Measurements from ENCODE around the gene SEPTIN14.

- PRO-cap: no peak
- RAMPAGE, long total RNA: no peak
These were observed 2.7 kb downstream of the VSTM2A start for GRCh38 chr7:54544658-54545513.

- PRO-cap: no peak
- RAMPAGE, long total RNA: no peak
These were observed 55.6 kb downstream of the SEC61G start for GRCh38 chr7:54703380-54703794.

- PRO-cap: no peak
- RAMPAGE, long total RNA: no peak
These were observed 12.8 kb downstream of the SEC61G start for GRCh38 chr7:54746047-54746818.

- PRO-cap: no peak
- RAMPAGE, long total RNA: no peak
These were observed 1.6 kb downstream of the EGFR start for GRCh38 chr7:55020148-55021172.

DNA sequence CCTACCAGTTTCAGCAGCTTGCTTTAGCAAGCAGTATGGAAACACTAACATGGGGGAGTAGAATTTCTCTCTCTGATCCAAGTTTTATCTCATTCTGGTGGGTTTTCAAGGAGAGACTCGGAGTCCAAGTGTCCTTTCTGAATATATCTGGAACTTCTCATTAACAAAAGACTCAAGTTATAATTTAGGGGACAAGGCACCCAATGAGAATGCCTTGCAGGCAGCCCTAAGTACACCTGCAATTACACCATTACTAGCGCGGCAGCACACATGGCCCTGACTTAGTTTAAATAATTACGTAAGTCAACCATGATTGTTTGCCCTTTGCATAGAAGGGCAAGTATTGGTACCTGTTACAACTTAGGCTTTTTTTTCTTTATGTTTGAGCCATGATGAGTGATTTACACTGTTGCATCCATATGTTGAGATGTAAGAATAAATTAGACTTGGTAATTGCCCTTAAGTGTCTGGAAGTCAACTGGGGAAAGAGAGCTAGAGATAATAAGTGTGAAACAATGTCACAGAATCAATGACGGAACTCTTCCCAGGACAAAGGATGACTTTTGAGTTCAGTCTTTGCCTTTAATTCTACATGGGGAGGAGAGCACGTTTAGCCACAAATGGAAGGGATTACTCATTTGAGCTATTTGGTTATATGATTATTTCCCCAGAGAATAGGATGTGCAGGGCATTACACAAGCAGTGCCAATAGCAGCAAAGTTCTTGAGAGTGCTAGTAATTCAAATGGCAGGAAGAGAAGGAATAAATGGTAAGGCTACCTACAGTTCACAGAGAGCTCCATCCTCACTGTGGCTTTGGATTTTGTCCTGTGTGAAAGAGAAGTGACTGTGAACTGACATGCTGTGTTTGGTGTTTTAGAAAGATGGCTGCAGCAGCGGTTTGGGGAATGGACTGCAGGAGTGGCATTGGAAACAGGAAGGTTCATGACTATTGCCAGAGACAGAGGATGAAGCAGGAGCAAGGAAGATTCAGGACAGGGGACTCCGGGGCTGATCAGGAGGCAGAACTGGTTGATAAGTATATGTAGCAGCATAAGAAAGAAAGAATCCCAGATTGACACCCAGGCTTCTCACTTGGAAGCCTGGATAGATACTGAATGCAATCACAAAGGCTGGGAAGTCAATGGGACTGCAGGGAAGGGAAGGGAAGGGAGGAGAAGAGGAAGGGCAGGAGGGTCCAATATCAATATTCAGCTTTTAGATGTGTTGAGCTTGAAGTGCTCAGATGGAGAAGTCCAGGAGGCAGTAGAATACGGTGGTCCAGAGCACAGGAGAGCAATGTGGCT is 6.0 kb downstream of the EGFR start:
- PRO-cap: no peak
- RAMPAGE, long total RNA: no peak

DNA sequence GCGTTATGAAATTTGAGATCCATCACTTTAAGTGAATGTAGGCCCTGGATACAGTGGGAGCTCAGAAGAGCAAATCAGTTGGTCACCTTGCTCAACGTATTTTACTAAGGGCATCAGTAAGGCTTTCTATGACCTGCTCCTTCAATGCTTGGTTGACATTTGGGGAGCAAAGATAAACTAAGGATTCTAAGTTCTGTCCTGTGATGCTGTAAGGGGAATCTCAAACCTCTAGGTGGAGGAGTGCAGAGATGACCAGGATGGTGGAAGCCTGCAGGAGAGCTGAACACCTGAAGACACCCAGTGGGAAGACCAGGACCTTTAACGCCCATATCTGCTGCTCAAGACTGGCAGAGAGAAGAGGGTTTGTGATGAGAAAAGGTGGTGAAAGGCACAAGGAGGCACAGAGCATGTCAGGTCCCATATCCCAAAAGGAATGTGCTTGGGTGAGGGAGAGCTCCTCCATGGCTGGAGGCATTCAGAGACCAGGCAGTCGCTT is 20.4 kb downstream of the EGFR start:
- PRO-cap: no peak
- RAMPAGE, long total RNA: no peak

GRCh38 chr7:55078771-55079525 is 60.1 kb downstream of the EGFR start:
- PRO-cap: no peak
- RAMPAGE, long total RNA: no peak

GRCh38 chr7:55128888-55129457 is 110.2 kb downstream of the EGFR start:
- PRO-cap: no peak
- RAMPAGE, long total RNA: no peak

DNA sequence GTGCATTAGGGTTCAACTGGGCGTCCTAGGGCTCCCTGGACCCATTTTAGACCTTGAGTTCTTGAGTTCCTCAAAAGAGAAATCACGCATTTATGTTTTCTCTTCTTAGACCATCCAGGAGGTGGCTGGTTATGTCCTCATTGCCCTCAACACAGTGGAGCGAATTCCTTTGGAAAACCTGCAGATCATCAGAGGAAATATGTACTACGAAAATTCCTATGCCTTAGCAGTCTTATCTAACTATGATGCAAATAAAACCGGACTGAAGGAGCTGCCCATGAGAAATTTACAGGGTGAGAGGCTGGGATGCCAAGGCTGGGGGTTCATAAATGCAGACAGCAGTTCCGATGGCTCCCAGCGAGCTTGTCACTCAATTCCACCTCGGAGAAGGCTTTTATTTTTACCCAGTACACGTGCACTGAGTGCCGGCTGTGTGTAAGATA is 124.4 kb downstream of the EGFR start:
- PRO-cap: no peak
- RAMPAGE, long total RNA: no peak

GRCh38 chr7:55144708-55145418 is 126.0 kb downstream of the EGFR start:
- PRO-cap: no peak
- RAMPAGE, long total RNA: no peak

DNA sequence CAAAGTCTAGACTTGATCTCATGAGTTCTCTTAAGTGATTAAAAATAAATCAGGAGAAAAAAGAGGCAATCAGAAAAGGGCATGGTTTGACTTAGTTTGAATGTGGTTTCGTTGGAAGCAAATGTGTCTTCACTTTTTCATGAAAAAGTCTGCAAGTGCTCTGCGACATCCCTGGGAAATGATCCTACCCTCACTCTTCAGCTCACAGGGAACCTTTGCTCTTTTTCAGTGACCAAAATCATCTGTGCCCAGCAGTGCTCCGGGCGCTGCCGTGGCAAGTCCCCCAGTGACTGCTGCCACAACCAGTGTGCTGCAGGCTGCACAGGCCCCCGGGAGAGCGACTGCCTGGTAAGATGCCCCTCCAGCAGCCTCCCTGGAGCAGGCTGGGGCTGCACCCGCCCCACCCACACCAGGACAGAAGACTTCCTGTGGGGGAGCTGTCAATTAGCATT is 133.5 kb downstream of the EGFR start:
- PRO-cap: no peak
- RAMPAGE, long total RNA: no peak

DNA sequence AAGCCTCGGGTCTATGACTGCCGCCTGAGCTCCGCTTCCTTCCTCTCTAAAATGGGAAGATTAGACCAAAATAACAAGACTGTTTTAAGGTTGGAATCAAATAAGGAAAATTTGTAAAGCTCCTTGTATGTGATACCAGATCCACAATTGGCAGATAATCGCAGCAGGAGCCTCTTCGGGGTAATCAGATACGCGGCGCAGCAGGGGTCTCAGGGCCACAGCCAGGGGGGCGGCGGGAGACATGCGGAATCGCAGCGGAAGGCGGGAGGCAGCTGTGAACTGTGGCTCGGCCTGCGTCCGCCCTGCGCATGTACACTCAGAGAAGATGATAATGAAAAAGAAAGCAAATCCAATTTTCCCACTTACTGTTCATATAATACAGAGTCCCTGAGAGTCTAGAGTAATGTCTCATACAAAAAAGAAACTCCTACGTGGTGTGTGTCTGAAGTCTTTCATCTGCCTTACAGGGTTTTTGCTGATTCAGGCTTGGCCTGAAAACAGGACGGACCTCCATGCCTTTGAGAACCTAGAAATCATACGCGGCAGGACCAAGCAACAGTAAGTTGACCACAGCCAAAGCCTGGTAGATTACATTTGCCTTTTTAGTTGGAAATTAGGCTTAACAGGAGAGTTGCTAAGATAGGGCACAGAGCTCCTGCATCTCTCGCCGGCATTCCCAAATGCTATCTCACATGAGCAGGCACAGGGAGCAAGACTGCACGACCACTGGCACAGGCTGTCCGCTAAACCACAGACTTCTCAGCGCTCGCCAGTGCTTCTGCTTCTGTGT is 138.6 kb downstream of the EGFR start:
- PRO-cap: no peak
- RAMPAGE, long total RNA: no peak

DNA sequence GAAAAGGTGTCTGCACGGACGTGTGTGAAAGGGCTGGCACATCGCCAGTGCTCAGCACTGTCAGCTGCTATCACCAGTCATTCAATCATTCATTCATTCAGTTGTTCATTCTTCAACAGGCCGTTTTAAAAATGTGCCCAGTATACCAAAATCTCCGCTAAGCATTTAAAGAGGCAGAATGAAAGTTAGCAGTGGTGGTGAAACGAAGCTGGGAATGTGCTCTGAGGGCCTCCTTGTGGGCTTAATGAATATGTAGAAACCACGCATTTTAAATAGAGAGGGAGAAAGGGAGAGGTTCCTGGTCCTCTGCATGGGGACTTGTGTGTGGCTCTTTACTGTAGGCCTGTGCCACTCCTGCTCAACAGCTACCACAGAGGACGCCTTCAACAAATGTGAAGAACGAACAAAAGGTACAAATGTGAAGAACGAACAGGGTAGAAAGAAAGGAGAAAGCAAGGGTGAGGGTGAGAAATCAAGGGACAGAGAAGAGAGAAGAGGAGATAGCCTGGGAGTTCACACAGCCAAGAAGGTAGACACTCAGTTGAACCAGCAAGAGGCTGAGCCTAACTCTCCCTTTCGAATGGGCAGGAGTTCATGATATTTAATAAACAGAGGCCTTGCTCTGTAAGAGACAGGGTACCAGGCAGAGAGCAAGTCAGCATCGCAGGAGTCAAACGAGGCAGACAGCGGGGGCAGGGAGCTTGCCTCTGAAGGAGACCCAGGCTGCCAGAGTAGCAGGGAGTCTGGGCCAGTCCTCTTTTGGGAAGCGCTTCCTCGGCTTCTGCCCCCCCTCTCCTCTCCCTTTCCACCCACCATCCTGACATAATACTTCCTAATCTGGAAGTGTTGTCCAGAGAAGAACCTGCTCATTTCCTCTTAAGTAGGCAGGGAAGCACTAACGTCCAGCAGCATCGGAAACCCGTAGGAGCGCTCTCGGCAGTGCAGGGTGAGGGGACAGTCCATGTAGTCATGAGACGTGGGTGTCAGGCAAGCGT is 170.8 kb downstream of the EGFR start:
- PRO-cap: no peak
- RAMPAGE, long total RNA: no peak

GRCh38 chr7:55200163-55200753 is 164.9 kb upstream of the LANCL2 start:
- PRO-cap: no peak
- RAMPAGE, long total RNA: no peak

GRCh38 chr7:55469217-55469817 is 103.0 kb downstream of the VOPP1 start:
- PRO-cap: no peak
- RAMPAGE, long total RNA: no peak

GRCh38 chr7:55573276-55573576 is 924 bp upstream of the VOPP1 start:
- PRO-cap: no peak
- RAMPAGE, long total RNA: no peak

DNA sequence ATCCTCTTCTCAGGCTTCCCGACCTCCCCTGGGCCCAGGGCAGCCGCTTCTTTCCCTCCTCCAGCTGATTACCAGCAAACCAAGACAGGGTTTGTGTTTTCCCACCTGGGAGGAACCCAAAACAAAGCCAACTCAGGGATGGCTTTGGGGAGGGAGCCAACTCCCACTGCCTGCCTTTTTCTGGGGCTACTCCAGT is 116.4 kb upstream of the VOPP1 start:
- PRO-cap: no peak
- RAMPAGE, long total RNA: no peak

DNA sequence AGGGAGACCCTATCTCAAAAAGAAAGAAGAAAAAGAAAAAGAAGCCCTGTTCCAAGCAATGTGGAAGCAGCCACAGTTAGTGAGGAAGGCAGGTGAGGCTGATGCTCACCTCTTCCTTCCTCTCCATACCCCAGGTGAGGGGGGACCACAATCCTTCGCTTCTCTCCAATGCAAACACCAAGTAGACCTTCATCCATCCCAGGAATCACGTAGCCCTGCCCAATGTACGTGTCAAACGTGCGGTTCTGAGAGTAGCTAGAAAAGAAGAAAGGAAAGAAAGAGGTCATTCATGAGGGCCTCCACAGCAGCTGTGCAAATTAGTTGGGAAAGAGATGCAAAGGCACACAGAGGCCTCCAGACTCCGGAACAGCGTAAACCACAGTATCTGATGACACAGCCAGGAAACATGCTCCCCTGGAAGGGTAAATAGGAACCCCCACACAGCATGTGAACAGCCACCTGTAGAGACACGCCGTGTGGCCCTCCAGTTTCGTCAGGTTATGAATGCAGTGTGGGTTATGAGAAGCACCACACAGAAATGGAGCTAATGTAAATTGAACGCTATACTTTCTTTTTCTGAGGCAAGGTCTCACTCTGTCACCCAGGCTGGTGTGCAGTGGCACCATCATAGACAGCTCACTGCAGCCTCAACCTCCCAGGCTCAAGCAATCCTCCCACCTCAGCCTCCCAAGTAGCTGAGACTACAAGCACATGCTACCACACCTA is 126.8 kb upstream of the VOPP1 start:
- PRO-cap: no peak
- RAMPAGE, long total RNA: no peak

DNA sequence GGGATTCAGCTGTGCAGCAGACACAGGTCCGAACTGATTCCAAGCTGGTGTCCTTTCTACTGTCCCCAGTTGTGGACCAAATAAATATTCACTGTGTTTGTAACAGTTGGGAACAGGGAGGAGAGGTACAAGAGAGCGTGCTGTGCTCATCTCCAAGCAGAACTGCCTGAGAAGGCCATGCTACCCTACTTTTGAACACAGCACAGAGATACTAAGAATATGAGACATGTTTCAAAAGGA is at the start of gene SEPTIN14:
Gene SEPTIN14 (minus strand): TSS at position 58 of the 240 bp plus-strand sequence.
- PRO-cap: no peak
- RAMPAGE, long total RNA: no peak

- PRO-cap: unidirectional peak, plus-strand start at chr7:55928453
- RAMPAGE, long total RNA: no peak
These were observed 23.5 kb upstream of the MRPS17 start for GRCh38 chr7:55928159-55928530.

Data from Karpas-422 (cell line).